Subcutaneous preadipocyte (primary cell): Measurements from ENCODE around the gene MYRIP.

GRCh38 chr3:39751778-39752600 is 57.4 kb upstream of the MYRIP start:
- CAGE, long polyA plus RNA, result no peak

- CAGE, long polyA plus RNA, result no peak
These were observed at the start of gene MYRIP for GRCh38 chr3:39808987-39810263. Gene MYRIP (plus strand): TSS chr3:39809609.

DNA sequence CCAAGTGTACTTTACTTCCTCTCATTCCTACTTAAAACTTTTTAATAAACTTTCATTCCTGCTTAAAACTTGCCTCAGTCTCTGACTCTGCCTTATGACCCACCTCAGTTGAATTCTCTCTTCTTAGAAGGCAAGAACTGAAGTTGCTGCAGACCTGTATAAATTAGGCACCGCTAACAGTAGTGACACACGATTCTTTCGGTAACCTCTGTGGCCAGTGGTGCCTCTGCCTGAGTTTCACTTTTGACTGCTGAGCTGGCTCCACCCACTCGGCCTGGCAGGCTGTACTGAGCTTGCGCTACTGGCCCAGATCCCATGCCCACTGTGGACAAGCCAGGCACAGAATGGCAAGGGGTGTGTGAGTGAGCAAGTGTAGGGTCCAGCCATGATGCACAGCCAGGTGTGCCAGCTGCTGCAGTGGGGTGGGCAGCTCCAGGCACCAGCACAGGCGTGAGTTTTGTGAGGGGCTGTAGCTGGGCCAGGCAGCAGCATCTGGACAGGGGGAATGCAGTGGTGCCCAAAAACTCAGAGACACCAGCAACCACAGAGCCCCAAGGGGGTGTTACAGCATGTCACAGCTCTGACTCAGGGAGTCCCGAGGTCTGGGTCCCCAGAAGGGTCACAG is 19.1 kb upstream of the EIF1B start:
- CAGE, long polyA plus RNA, result no peak

GRCh38 chr3:40477623-40478310 is 845 bp downstream of the ZNF619 start:
- CAGE, long polyA plus RNA, result no peak

DNA sequence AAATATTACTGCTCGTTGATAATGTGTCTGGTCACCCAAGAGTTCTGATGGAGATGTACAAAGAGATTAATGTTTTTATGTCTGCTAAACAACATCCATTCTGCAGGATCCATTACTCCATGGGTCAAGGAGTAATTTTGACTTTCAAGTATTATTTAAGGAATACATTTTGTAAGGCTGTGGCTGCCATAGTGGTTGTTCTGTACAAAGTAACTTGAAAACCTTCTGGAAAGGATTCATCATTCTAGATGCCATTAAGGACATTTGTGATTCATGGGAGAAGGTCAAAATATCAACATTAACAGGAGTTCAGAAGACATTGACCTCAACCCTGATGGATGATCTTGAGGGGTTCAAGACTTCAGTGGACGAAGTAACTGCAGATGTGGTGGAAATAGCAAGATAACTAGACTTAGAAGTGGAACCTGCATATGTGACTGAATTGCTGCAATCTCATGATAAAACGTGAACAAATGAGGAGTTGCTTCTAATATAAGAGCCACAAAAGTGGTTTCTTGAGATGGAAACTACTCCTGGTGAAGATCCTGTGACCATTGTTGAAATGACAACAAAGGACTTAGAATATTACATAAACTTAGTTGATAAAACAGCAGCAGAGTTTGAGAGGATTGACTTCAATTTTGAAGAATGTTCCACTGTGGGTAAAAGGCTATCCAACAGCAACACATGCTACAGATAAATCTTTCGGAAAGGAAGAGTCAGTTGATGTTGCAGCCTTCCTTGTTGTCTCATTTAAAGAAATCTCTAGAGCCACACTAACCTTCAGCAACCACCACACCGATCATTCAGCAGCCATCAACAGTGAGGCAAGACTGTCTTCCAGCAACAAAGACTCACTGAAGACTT is 14.0 kb downstream of the ZNF621 start:
- CAGE, long polyA plus RNA, result no peak

DNA sequence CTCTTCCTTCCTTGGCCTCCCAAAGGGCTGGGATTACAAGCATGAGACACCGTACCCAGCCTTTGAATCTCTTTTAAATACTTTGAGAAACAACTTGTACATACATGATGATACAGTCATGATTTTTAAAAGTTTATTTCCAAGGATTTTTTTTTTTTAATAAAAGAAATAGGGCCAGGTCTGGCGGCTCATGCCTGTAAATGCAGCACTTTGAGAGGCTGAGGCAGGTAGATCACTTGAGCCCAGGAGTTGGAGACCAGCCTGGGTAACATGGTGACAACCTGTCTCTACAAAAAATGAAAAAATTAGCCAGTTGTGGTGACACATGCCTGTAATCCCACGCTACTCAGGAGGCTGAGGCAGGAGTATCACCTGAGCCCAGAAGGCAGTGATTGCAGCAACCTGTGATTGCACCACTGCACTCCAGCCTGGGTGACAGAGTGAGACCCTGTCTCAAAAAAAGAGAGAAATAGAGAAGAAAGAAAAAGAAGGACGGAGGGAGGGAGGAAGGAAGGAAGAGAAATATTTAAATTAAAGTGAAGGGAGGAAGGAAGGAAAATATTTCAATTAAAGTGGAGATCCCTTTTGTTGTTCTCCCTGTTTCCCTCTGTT is 17.6 kb downstream of the ZNF621 start:
- CAGE, long polyA plus RNA, result no peak

- CAGE, long polyA plus RNA, result no peak
These were observed 165.9 kb downstream of the ZNF621 start for GRCh38 chr3:40690663-40691036.

- CAGE, long polyA plus RNA, result no peak
These were observed 303.6 kb downstream of the ZNF621 start for GRCh38 chr3:40828318-40828869.

DNA sequence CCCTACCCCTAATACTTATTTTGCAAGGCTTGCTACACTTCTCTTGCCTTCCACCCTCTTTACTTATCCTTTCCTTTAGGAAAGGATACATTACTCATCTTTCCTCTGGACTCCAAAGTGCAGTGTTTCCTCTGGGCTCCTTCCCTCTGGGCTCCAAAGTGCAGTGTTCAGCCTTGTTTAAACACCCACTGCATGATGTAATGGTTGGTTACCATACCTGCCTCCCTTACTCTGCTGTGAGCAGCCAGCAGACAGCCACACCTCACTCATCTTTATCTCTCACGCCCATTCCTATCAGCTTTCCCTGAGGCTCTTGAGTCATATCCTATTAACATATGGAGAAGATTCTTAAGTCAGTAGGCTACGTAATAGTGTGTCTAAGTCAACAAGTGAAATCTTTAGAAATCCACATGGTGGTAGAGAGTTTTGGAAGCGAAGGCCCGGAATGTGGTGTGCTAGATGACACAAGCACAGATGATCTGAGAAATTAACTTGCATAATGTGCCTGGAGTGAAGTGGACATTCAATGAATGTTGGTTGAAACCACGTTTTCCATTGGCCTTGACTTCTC is 97.2 kb upstream of the CTNNB1 start:
- CAGE, long polyA plus RNA, result no peak

GRCh38 chr3:41219062-41219782 is 19.9 kb downstream of the CTNNB1 start:
- CAGE, long polyA plus RNA, result no peak

GRCh38 chr3:41225420-41226199 is 26.3 kb downstream of the CTNNB1 start:
- CAGE, long polyA plus RNA, result no peak

DNA sequence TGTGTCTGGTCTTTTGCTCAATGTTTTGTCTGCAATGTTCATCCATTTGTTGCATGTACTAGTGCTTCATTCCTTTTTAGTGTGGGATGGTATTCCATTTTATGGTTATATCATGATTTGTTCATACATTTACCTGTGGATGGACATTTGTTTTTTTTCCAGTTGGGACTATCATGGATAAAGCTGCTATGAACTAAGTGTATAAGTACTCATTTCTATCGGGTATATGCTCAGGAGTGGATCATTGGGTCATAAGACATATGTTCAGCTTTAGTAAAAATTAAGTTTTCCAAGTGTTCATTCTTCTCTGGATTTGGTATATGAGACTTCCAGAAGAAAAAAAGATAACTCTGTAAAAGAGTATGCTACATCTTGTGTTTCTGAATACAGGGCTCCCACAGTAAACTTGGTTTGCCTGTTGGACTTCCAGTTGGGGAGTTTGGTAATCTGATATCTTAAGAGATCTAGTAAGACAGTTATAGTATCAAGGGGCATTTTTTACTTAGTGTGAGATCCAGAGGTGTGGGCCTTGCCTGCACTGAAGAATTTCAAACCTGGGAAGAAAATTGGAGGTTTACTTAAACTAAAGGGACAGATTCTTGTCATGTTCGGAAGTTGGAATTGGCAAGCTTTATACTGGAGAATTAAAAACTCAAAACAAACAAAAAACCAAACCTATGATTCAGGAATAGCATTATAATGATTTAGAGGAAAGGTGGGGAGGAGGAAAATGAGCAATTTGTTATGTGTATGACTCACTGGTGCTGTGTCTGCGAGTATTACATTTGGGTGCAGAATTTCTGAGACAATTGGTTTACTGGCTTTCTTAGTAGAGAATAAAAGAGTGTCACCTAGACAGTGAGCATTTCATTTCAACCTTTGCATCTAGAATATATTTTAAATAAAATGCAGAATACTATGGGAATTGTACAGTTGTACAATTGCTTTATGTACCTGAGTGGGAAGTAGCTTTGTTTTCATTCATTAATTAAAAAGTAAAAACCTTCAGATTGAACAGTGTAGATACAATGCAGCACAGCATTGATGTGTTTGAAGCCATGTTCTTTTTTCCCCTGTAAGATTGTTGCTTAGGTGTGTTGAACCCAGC is 58.9 kb upstream of the ULK4 start:
- CAGE, long polyA plus RNA, result no peak

GRCh38 chr3:42057562-42058027 is 33.6 kb upstream of the TRAK1 start:
- CAGE, long polyA plus RNA, result no peak

DNA sequence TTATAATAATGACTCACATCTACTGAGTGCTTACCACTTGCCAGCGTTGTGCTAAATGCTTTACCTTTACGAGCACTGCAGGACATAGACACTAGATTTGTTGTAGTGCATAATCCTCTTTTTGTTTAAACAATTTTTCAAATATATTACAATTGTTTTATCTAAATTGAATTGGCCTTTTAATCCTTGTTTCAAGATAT is 42.4 kb downstream of the TRAK1 start:
- CAGE, long polyA plus RNA, result no peak

DNA sequence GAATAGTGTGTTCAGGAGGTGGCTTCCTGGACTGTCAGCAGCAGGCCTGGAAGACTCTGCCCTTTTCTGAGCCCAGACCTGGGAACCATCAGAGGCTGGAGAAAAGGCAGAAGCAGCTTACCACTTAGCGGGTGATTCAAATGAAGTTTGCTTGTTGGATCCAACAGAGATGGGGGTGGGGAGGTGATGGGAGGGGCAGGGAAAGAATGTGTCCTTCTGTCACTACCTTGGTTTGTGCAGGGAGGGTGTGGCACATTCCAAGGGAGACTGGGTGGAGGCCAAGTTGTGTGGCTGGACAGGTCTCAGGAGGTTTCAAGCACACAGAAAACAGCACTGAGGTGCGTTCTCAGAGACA is 58.8 kb downstream of the TRAK1 start:
- CAGE, long polyA plus RNA, result no peak

DNA sequence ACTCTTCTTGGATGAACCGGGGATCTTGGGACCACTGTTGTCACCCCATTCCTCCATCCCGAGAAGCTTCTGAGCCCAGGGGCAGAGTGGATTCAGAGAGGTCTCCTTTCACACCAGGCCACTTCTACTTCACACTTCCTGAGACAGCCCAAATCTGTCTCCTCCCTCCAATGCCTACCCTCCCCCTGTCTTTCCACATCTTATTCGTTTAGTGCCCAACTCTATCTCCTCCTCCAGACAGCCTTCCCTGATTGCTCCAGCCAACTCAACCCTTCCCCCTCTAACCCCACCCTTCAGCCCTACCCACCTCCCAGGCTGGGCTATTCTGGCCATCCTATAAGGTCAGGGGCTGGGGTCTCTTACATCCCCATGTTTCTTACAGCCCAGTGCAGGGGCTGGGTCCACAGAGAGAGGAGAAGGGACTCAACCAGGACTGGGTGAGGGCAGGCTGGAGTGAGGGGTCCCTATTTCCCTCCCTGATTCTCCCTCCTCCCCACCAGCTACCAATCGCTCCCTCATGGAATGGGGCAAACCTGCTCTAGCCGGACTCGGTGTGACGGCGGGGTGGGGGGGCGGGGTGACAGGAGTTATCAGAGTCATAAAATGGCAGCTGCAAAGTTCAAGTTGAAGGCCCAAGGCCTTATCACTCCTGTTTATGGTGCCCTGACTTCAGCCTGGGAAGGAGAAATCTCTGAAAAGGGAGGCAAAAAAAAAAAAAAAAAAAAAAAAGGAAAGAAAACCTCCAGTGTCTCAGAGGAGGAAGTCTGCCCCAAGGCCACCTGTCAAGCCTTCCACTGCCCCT is 2.0 kb downstream of the VIPR1 start:
- CAGE, long polyA plus RNA, result no peak

DNA sequence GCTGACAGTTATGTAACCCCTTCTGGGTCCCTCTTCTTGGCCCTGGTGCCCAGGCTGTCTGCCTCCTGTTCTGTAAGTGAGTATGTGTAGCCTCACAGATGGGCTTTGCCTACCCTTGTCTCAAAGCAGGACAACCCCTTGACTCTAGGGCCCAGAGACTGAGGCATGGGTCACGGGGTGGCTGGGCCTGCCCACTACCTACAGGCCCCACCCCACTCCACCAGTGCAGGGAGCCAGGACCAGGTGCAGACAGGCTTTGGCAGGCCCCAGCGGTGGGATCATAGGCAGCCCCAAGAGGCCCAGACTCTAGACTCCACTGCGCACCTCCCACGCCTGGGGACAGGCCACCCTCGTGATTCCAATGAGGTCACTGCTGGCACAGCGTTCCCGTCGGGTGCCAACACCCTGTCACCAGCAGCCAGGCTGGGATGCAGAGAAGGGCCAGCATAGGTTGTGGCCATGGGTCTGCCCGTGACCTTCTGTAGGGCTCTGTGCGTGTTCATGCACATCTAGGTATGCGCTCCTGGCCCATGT is 12.8 kb downstream of the VIPR1 start:
- CAGE, long polyA plus RNA, result no peak

DNA sequence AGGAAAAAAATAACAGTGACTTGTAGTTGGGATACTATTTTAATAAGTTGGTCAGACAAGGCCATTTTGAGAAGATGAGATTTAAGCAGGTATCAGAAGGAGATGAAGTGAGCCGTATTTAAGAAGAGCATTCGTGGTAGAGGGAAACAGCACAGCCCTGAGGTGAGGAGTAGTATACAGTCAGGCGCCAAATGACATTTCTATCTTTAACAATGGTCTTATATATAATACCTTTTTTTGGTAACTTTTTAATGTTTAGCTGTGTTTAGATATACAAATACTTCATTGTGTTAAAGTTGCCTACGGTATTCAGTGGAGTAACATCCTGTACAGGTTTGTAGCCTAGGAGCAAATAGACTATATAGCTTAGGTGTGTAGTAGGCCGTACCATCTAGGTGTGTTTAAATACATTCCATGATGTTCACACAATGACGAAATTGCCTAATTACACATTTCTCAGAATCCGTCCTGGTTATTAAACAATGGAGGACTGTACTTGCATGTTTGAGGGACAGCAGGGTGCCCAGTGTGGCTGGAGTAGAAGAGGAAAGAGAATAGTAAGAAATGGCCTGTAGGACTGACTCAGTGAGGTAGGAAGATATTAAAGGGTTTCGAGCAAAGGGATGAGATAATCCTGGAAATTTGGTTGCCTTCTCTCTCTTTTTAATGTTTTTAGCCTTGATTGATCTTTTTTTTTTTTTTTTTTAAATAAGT is 1.6 kb downstream of the NKTR start:
- CAGE, long polyA plus RNA, result no peak

GRCh38 chr3:42654011-42654707 is 662 bp downstream of the ZBTB47 start:
- CAGE, long polyA plus RNA, result no peak

DNA sequence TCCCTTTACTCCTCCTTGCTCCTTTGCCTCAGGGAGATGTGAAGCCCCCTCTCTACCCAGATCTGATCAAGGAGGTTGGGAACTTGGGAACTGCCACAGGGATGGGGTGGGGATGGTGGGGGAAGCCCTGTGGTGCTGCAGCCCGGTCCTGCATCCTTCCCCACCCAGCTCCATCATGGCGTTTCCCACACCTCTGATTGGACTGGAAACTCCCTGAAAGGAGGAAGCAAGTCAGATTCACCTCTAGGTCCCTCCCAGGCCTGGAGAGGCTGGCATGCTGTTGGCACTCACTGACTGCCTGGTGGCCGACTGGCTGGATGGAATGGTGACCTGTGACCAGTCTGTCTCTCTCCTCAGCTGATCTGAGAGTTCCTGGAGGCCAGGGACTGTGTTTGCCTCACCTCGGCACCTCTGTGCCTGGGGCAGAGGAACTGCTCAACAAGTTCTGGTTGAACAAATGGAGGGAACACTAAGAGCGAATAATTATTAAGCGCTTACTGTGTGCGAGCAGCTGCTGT is 3.3 kb upstream of the HHATL start:
- CAGE, long polyA plus RNA, result no peak